ENCODE measurements around a stretch of chr15.

DNA sequence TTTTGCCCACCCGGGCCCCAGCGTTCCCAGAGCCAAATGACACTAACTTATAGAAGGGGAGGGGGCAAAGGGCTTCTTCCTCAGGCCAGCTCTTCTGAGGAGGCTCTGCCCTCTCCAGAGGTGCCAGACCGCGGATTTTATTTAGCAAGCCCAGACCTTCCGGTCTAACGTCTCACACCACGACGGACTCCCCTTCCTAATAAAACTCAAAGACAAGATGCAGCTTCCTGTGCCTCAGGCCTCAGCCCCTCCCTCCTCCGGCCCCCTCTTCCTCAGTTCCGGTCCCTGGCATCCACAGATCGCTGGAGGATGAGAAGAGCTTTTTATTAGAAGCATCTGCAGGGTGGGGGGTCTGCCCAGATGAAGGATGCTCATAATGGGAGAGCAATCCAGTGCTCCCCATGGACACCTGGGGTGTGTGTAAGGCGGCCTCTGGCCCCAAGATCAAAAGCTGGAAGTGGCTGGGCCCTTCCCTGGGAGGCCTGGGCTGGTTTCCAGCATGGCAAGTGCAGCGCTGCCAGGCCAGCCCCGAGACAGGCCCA is 9.7 kb downstream of the ITPKA start:
- PRO-cap: no peak

DNA sequence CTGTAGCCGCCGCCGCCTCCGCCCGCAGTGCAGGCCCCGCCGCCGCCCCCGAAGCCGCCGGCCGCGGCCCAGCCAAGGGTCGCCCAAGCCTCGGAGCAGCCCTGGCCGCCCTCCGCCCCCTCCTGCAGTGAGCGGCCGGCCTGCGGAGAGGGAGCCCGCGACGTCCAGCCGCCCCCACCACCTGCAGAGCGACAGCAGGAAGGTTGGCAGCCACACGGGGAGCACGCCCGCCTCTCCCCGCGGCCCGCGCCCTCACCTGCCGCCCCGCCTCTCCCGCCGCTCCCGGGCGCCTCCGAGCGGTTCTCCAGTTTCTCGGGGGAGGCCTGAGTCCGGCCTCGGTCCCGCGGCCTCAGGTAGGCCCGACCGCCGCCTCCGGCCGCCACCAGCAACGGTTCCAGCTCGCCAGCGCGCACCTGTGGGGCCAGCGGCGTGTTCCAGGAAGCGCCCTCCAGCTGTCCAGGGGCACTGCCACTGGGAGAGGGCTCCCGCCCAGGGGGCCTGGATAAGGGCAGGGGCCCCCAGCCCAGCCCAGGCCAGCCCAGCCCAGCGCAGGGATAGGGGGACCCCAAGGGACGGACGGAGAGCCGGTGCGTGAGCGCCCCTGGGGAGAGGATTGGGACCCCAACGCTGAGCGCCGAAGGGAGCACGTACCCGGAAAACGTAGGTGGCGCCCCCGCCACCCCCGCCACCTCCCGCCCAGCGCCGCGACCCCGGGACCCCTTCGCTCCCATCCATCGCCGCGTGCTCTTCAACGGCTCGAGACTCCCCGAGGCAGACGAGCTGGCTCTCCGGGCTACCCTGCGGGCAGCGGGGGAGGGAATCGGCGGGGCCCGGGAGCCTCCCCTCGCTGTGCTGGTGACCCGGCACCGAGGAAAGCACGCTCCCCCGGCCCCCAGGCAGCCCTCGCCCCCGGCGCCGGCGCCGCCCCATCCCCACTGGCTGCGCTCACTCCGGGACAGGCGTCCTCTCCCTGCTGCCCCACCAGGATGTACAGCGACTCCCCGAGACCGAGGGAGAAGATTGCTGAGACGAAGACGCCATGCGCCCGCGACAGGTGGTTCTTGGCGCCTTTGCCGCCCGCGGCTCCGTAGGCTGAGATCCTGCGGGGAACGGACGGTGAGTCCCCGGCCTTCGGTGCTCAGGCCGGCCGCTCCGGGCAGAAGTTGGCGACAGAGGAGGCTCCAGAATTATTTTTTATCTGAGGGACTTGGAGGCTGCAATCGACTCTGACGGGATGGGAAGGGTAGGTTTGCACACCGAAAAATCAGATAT is 2.0 kb downstream of the LTK start:
- PRO-cap: no peak

GRCh38 chr15:41562361-41563426 is 3.7 kb downstream of the TYRO3 start:
- PRO-cap: no peak

DNA sequence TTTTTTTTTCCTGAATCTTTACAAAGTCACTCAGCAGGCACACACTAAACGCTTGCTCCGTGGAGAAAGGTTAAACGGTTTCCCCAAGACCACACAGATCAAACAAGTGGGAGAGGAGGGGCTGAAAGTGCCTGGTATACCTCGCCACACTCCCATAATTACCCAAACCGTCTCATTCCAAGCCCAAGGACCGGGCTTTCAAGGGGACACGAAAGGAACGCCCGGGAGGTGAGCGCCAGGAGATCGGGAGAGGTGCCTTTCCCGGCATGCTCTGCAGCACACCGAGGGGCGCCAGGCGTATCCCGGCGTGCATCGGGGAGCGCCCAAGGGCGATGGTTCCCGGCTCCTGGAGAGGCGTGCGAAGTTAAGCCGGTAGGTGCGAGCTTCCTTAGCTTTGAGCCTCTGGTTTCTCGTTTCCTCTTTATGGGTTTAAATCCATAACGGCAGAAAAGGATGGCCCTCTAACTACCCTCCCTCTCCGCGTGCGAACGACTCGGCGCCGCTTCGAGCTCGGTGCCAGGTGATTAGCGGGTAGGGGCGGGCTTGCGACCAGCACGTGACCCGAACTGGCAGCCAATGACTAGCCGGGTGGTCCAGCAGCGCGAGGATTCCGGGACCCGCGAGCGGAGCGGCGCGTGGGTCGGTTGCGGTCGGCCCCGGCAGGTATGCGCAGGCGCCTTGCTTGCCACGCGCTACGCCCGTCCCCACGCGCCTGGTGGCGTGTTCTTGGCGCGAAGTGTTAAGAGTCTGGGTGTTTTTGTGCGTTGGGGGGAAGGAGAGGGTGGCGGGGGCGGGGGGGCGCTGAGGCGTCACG is 62.1 kb downstream of the TYRO3 start:
- PRO-cap: bidirectional peak, plus-strand start at position 607 of the sequence, minus-strand start at position 404 of the sequence; bidirectional peak, plus-strand start outside the sequence, minus-strand start at position 749 of the sequence

GRCh38 chr15:41712960-41713474 is 61.3 kb upstream of the MAPKBP1 start:
- PRO-cap: no peak

- PRO-cap: no peak
Measured at GRCh38 chr15:41789113-41789664, 14.9 kb downstream of the MAPKBP1 start.

DNA sequence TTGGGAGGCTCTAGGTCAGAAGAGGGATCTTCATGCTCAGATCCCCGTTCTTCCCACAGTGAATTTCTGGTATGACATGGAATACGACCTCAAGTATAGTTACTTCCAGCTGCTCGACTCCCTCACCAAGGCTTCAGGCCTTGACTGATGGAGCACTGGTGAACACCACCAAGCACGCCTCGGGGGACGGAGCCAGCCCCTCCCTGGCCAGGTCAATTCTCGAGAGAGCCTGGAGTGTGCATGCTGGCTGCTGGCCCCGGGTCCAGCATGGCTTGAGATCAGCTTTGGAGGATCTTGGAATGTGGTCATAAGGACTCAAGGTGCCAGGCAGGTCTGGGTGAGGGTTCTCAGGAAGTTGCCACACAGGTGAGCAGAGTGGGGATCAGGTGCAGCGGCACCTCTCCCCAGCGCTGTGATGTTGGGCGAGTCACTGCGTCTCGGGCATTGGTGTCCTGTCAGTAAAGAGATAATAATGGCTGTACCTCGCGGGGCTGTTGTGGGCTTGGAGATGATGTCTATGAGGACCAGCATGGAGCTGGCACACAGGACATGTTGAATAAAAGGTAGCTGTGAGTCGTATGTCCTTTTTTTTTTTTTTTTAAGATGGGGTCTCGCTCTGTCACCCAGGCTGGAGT is 1.5 kb upstream of the PLA2G4B start:
- PRO-cap: no peak

GRCh38 chr15:41892540-41893078 is 1.2 kb downstream of the SPTBN5 start:
- PRO-cap: no peak

DNA sequence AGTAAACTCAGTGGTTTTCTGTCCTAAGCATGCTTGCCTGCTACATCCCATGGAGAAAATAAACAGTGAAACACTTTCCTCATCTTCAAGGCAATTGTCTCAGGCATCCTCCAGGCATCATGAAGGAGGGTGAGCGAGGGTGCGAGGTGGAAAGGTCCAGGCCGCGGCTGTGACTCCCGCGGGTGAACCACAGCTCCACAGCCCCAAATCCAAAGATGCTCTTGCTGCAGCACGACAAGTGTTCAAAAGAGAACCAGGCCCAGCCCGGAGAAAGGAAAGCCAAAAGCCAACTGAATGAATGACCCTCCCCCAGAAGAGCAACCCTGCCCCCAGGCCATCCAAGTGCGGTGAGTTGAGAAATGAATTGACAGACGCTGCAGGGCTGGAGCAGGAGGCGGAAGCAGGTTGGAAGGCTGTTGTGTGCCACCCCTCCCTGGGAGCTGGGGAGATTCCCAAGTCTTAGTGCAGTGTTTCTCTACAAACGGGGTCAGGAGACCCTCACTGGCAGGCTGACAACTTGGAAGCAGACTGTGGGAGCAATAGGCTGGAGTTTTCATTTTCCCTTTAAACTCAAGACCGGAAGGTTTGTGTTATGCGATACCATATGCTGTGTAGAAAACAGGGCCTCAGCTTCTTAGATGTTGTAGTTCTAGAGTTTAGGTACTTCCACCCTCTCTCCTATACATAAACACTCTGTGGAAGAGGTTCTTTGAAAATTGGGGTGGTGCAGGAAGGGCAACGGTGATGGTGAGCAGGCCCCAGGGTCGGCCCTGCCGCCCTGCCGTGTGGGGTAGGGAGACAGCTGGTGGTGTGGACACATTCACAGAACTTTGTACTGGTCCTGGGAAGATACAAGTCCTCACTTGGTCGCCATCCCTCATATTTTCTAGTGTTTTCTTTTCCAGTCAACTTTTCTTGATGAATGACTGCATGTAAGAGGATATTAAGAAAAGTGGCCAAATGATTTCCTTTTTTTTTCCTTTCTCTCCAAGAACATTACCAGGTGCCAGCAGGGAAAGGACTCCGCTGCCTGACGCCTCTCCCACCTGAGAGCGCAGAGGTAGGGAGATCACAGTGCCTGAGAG is 3.7 kb upstream of the SPTBN5 start:
- PRO-cap: no peak

DNA sequence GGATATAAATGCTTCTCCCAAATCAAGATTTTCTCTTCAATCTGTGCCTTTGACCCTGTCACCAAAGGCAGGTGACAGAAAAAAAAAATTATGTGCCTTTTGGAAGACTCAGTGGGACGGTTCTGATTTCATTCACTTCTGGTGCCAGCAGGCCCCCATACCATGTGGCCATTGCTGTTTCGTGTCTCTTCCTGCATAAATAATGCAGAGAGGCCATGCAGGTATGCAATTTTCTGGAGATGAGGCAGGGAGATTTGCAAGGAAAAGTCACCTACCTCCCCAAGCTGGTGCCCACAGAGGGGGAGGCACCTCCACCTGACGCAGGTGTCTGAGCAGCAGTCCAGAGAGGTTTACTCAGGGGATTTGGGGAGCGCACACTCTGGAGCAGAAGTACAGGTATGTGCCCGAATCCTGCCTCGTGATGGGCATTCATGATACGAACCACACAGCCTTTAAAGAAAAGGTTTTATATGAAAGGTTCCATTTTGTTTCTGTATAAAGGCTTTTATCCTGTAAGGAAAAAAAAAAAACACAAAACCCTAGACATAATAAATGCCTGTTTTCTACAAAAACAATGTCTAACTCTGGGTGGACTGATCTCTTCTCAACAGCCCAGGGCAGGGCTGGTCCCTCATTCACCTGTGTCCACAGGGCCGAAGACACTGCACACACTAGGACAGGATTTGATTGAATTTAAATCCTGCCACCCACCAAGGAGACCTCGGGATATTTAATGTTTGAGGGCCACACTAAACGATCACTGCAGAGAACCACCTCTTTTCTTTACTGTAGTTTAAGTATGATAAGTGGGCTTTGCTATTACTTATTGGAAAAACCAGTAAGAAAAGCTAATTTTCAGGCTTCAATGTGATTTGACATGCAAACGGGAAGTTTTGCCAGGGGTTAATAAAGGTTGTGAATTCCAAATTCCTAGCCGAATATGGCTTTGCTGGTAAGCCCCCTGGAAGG is 5.4 kb upstream of the SPTBN5 start:
- PRO-cap: no peak

- PRO-cap: no peak
Measured at GRCh38 chr15:41915232-41915567, 21.3 kb upstream of the SPTBN5 start.

DNA sequence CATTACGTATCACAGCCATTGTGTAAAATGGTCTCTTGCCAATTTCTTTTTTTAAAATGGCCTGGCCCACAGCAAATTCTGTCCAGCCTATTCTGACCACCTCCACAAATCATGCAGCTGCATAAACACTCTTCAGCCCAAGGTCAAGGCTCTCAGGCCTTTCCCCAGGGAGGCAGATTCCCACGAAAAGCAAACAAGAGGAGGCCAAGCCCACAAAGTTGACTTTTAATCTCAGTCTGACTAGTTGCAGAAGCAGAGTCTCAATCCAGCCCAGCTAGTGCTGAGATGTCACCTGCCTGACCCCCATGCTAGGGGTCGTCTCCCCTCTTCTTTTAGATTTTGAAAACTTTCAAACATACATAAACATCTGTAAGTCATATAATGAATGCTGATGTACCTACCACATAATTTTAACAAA is 26.4 kb upstream of the SPTBN5 start:
- PRO-cap: no peak

DNA sequence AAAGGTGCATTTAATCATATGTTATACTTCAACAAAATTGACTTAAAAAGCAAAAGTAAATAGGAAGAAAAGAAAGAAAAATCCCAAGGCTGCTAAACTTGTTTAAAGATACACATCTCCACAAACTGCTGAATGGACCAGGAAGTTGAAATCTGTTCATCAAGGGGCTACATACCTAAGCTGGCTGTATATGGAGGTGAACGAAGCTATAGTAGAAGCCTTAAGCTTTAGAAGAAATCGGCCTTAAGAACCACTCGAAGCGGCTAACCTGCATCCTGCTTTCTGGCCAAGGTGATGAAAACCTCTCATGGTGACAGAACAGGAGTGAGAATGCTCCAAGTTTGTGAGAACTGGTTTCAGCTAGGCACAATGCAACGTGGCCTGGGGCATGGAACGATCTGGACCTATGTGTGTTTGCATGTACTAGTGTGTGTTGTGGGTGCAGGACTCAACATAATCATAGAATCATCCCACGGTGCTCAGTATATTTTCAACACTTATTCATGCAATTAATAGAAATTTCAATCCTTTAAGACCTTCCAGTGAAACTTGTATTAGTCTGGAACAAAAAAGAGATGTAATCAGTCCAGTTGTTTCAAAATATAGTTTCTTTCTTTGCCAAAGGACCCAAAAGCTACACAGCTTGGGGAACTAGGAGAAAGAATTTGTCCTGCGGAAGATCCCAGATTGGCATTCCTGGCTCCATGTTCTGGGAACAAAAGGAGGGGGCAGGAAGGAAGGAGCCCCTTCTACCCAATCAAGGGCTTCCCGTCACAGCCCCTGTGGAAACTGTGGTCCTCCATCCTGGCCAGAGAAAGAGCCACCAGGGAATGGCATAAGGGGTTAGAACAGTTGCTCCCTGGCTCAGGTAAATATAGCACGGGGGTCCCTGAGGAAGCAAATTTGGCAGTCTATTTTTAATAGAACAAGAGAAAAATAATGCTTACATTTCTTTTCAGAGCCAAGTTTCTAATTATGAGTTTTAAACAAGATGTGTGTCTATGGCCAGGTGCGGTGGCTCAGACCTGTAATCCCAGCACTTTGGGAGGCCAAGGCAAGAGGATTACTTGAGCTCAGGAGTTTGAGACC is 31.6 kb upstream of the SPTBN5 start:
- PRO-cap: no peak

DNA sequence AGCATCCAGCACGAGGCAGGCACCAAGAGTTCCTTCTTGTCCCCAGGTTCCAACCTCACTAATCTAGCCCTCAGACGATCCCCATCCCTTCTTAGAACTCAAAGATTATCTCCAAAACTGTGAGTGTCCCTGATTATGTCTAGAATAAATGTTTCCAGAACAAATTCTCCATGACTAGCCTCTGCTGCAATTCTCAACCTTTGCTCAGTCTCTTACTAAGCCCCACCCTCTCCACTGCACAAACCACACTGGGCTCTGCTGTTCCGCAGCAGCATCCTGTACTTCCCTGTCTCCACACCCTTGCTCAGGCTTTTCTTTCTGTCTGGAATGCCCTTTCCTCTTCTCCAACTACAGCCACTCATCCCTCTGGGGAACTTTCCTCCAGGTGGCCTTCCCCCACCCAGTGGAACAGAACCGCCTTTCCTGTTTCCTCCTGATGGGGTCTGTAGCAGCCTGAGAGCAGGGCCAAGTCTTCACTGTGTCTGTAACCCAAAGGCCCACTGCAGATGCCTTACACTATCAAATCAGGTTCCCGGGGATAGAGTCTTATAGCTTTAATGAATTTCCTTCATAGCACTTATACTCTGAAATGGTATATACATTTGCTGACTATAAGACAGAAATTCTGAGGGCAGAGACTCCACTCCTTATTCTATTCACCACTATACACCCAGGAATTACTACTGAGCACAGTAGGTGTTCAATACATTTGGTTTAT is 32.8 kb upstream of the SPTBN5 start:
- PRO-cap: no peak

DNA sequence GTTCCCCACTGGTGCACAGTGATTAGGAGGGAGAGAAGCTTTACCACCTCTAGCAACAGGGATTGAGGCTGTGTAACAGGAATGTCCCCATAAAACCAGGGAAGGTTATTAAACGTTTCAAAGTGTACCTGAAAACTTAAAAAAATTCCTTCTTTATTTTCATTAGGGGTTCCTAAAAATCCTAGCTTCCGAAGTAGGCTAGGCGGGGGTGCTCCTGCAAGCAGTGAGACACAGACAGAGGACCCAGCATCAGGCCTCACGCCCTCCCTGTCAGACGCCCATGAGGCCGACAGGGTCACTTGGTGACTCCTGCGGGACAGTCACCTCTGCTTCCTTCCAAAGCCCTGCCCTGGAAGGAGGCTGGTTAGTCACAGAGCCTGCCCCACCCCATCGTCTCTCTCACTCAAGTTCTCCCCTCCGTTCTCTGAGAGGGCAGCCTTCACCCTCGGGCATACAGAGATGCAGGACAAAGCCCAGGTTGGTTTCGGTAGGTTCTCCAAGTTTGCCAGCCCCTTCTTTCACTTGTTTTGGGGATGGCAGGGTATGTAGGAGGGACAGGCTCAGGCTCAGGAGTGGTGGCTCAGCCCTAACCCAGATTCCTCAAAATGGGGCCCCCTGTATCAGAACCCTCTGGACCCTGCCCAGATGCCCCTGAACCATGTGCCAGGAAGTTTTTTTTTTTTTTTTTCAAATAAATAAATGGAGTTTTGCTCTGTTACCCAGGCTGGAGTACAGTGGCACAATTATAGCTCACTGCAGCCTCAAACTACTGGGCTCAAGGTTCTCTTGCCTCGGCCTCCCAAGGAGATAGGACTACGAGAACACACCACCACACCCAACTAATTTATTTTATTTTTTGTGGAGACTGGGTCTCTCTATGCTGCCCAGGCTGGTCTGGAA is 38.5 kb downstream of the EHD4 start:
- PRO-cap: no peak

- PRO-cap: no peak
Measured at GRCh38 chr15:42272556-42272915, 465 bp upstream of the GANC start.

DNA sequence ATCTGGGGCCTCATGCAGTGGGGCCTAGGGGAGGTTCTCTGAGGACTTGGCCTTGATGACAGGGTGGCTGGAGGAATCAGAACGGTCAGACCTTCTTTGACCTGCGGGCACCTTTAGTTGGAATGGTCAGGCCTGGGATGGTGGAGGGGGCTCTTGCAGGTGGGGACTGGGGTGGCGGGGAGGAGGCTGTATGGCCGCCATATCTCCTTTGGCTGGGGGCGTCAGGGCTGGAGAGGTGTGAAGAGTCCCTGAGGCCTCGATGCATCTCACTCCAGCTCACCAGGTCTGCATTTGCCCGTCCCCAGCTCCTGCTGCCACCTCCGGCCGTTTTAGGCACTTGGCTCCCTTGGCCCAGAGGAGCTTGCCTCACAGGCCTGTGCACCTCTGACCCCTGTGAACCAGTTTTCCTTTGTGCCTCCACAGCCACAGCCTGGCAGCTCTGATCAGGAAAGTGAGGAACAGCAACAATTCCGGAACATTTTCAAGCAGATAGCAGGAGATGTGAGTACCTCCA is 49.6 kb downstream of the CAPN3 start:
- PRO-cap: no peak

- PRO-cap: bidirectional peak, plus-strand start at chr15:42457679, minus-strand start at chr15:42457532
Measured at GRCh38 chr15:42456977-42457919, 33.7 kb downstream of the ZNF106 start.

GRCh38 chr15:42858972-42859415 is 61.6 kb downstream of the TTBK2 start:
- PRO-cap: no peak

DNA sequence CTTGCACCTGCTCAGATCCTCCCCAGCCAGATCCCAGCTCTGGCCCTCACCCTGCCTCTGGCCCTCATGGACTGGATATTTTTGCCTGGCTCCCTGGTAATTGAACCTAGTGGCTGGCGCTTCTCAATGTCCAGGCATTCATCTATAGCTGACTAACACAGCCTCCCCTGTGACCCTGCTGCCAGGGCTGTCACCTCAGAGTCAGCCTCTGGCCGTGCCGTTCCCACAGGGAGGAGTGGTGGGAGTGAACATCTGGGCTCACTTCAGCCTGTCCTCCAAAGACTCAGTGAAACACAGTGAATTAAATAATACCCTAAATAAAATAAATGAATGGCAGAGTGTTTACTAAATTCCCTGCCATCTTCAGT is 17.3 kb upstream of the EPB42 start:
- PRO-cap: no peak